Airway epithelial cell (primary cell): Measurements from ENCODE around the gene NOD2.

DNA sequence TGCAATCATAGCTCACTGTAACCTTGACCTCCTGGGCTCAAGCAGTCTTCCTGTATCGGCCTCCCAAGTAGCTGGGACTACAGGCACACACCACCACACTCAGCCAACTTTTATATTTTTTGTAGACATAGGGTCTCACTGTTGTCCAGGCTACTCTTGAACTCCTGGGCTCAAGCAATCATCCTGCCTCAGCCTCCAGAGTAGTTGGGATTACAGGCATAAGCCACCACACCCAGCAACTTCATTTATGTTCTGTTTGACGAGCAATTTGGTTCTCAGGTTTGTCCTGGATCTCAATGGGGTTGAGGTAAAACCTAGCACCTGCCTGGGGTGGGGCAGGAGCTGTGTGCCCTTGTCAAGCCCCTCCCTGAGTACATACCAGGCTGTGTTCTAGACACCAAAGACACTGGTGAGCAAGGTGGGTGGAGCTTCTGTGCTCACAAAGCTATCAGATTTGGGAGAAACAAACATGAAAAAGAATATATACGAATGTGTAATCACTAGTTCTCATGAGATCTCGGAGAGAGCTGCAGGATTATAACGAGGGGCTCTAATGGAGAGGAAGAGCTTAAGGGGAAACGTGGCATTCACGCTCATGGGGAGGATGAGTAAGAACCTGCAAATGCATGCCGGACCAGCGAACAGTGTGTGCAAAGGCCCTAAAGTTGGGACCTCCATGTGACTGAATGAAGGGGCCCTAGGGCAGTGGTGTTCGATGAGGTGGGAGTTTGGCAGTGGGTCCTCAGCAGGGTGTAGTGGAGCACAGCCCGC lies 19.4 kb downstream of the GPT2 start:
- RAMPAGE, long total RNA, result no peak

DNA sequence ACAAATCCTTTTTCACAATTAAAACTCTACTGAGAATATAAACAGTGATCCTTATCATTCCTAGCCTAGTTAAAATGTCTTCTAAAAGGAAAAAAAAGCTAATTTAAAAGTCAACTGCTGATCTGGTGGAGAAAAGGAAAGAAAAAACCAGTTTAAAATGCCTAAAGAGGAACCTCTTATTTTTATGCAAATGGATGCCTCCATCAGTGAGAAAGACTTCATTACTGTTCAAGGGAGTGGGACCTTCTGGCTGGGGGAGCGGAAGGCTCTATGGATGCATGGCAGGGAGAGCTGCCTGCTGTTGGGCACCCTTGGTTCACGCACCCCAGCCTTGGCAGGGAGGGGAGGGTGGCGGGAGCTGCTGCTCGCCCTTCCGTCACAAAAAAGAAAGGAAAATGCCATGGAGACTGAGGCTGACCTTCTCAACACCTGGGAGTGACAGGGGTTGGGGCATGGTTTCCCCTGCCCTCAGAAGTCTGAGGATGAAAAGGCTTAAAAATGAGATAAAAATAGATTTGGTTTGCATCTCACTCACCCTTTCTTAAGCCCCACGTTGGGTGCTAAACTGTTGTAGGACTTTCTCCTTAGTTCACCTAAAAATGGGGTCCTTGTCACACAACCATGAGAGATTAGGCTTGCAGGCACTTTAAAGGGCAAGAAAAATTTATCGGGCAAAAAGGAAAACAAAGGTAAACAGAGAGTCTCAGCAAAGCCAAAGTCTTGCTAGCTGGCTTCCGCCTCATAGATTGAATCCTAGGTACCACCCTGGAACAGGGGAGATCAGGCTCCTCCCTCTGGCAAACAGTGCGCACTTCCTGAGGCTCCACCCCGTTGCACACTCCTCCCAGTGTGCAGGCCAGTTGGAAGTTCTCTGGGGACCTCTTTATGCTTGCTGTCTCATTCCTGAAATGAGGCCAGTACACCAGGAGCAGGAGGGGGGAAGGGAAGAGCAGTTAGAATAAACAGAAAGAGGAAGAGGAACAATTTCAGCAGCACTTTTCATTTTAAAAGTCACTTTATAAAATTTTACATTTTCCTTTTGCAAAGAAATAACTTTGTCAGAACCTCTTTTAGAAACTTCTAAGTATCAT lies 31.5 kb downstream of the PHKB start:
- RAMPAGE, long total RNA, result no peak

GRCh38 chr16:47688660-47689224 lies 227.6 kb downstream of the PHKB start:
- RAMPAGE, long total RNA, result no peak

GRCh38 chr16:47848390-47848963 lies 307.3 kb downstream of the ABCC12 start:
- RAMPAGE, long total RNA, result no peak

- RAMPAGE, long total RNA, result no peak
These were observed 964 bp upstream of the ABCC12 start for GRCh38 chr16:48156717-48157196.

DNA sequence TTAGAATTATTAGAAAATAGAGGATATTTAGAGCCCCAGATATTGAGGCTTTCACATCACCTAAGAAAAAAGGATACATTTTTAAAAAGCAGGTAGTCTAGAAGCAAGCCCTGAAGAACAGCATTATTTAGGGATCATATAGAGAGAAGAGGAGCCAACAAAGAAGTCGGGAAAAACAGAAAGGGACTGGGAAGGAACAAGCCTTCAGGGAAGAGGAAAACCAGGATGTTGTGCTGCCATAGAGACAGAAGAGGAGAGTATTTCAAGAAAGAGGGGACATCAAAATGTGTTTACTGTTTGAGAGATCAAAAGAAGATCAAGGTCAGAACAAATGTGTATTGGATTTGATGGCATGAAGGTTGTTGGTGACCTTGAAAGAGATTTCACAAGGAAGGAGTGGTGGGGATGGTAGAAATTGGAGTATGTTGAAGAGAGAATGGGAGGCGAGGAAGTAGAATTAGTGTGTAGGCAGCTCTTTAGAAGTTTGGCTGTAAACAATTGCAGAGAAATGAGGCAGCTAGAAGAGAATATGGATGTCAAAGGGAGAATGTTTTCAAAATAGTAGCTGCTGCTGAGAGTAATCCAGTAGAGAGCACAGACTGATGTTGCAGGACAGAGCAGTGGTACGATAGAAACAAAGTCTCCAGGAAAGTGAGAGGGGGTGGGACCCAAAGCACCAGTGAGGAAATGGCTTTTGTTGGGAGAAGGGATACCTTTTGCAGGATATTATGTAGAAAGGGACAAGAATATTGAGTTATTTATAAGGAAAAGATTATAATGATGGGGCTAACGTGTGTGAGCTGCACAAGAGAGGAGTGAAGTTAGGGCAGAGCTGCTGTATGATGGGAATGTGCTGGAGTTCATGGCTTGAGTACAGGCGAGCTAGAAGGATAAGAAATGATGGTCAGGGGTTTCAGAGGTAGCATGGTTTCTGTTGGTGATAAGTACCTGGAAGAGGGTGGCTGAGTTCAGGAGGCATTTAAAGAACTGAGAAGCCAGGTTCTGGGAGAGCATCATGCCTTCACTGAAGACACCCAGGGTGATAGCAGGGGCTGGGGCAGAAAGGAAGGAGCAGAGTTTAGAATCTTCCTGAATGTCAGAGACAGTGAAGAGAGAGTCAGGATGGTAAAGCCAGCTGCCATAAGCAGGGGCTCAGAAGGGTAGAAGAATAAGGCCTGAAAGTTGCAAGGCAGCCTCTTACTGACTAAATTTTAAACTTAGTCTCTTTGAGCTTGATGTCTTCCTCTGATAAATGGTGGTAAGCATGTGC lies 45.8 kb downstream of the SIAH1 start:
- RAMPAGE, long total RNA, result no peak

DNA sequence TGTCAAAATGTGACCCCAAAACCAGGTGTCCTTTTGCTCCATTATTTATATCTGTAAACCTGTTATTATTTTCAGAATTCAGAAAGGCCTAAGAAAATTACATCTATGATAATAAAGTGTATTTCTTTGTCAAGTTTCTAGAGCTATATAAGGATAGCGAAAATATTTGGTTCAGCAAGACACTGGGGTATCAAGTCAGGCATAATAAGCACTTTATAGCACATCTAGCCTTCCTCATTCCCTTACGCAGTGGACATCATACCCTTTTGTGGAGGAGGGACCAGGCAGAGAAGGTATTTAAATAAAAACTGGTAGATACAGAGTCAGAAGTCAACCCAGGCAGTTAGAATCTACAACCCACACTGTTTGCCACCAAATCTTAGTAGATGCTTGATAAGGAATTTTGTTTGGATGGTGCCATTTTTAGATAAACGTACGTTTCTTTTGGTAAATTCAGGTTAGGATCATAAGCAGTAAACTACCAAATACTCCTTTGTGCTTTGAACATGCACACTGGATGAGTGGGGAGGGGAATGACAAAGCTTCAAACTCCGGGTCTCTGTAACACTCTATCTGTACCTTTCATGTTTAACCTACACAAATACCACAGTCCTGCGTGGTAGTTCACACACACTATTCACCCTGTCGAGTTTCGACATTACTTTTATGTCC lies 28.2 kb downstream of the SIAH1 start:
- RAMPAGE, long total RNA, result no peak

DNA sequence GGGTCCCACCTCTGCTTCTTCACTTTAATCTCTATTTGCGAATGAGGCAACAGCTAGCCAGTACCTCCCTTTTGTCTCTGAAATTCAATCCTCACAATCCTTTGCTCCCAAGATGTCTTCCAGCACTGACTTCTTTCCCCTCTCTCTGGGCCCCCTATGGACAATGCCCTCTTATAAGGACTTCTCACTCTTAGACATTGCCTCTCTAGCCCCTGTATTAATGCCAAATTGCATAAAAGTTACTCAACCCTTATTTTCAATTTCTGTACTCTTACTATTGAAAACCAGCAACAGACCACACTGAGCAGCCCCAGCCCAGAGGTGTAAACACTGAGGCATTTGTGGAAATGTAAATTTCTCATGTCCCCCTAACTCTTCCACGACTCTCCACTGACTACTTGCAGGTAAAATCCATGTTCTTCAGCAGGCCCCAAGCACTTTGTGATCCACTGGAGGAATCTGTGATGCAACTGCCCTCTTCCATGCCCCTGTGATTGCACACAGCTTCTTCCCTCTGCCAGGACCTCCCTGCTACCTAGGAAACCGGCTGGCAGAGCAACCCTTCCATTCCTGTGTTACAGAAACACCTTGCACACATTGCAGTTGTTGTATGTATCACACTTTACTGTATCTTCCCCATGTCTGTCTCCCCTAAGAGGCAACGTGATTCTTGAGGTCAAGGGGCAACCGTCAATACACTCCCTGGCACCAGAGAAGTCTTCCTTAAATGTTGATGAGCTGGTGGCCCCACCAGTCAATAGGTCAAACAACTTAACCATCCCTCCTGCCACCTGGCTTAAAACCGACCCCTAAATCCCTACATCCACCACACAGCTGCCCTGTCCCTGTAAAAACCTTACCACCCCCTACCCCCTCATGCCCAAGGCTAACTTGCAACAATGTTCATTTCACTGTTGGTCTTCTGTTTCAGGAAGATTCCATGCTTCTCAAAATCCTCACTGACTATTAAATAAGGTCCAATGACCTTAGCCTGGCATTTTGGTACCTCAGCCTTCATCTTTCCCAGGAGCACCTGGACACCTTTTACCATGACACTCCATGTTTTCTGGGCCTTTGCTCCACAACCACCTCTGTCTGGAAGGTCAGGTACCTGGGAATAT lies 4.2 kb downstream of the N4BP1 start:
- RAMPAGE, long total RNA, result no peak

DNA sequence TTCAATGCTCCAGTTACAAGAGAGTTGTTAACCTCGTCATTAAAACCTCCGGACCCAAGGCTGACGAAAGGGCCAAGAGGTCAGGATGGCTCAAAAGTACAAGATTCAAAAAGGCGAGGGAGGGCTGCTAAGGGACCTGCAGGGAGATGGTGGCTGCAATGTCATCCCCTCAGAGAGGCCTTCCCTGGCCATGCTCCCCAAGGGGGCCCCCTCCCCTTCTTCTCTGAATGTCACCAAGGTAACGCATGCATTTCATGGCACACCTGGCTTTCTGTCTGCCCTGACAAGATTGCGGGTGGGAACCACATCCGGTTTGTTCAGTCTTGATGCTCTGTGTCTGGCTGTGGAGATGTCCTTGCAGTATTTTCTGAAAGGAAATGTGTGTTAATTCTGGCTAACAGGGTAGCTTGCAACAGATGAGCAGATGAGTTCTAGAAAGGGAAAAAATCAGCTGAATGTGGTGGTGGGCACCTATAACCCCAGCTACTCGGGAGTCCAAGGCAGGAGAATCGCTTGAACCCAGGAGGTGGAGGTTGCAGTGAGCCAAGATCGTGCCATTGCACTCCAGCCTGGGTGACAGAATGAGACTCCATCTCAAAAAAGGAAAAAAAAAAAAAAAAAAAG lies 90.0 kb downstream of the C16orf78 start:
- RAMPAGE, long total RNA, result no peak

- RAMPAGE, long total RNA, result no peak
These were observed 183.5 kb downstream of the C16orf78 start for GRCh38 chr16:49557097-49557576.

GRCh38 chr16:49635597-49636349 lies 220.1 kb downstream of the ZNF423 start:
- RAMPAGE, long total RNA, result no peak

- RAMPAGE, long total RNA, result no peak
These were observed 39.6 kb downstream of the HEATR3 start for GRCh38 chr16:50105359-50105836.

DNA sequence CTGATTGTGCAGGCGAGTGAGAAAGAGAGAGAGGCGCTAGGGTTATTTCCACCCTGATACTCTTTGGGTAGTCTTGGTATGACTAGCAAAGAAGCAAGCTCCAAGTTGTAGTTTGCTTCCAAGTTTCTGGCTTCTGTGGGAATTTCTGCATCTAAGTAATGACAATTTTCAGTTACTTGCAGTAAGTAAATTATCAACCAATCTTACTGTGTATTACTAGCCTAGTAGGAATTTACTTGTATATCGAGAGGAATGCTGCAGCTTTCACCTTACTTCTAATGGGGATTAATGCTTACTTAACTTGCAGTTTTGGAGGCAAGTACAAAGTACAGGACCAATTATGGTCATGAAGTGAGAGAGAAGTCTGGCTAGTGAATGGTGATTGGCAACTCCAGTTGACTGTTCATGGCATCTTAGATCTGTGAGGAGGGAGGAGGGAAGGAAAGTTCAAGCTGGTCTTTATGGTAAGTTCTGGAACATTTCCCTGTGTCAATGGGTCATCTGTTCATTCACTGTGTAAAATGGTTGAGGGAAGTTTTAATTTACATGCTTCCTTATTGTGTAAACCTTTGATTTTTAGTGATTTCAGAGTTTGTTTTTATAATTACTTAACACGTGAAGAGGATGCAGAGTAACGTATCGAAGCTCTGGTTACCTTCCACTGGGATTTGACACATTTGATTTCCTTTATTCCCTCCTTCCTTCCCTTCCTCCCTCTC lies 32.1 kb downstream of the TENT4B start:
- RAMPAGE, long total RNA, result no peak

DNA sequence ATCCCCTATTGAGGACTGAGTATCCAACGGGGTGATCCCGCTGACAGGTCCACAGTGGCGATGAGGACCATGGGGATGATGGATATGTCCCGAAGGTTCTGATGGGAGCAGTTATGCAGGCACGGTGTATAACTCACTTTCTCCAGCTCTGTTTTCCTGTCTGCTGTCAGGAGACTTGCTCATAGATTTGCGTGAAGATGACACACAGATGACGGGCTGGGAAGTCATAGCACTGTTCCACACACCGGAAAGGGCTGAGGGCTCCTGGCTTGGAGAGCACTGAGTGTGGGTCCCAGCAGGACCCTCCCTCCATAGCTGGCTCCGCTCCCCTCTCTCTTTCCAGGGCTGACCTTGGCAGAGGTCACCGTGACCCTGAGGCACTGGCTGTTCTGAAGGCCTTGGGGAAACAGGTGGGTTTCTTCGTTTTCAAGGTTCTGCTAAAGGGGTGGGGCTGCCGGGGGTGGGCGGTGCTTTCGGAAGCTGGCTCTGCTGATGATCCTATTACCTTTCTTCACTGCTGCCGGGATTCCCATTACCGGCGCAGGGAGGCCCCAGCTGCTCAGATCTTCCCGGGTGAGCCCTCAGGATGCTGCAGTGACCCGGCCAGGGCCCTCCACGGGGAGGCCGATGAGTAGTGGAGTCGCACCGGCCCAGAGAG lies 22.0 kb upstream of the ADCY7 start:
- RAMPAGE, long total RNA, result no peak

DNA sequence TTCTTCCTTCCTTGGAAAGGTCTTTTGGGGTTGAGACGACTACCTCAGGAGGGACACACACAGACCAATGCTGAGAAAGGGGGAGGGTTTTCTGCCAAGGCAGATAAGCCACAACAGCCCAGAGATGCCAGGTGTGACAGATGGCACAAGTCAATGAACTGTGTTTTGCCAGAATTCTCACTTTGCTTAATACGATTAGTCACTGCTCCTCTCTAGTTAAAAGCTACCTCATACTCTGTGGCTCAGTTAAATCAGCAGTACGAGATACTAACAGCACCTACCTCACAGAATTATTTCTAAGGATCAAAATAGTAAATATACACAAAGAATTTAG lies 8.0 kb downstream of the BRD7 start:
- RAMPAGE, long total RNA, result no peak

DNA sequence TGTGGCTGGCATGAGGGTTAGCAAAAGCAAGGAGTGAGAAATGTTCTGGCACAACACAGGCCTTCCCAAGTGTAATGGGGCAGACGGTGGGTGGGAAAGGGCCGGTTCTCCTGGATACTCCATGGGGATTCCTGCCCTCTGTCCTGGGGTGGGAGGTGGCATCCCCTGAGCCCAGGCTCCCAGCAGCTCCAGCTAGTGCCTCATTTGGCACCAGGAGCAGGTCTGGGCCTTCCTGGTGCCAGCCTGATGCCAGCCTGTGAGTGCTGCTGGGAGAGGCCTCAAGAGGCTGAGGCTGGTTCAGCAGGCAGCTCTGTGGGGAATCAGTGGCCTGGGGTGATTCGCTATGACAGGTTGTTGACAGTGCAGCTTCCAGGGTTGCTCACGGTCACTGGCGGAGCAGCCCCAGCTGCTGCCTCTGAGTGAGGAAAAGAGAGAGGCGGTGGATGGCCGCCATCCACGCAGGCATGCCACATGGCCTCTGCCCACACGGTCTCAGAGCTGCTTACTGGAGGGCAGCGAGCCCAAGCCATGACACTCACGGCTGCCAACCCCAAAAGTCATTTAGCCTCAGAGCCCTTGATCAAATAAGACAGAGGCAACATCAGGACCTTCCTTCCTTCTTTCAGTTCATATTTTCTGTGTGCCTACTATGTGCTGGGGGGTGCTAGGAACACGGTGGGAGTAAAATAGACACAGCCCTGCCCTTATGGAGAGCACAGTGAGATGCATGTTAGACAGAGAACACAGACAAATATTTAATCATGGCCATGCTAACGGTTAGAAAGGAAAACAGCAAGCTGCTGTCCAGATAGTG lies 4.3 kb upstream of the BRD7 start:
- RAMPAGE, long total RNA, result no peak

- RAMPAGE, long total RNA, result no peak
These were observed 42.3 kb upstream of the NKD1 start for GRCh38 chr16:50505734-50506522.

DNA sequence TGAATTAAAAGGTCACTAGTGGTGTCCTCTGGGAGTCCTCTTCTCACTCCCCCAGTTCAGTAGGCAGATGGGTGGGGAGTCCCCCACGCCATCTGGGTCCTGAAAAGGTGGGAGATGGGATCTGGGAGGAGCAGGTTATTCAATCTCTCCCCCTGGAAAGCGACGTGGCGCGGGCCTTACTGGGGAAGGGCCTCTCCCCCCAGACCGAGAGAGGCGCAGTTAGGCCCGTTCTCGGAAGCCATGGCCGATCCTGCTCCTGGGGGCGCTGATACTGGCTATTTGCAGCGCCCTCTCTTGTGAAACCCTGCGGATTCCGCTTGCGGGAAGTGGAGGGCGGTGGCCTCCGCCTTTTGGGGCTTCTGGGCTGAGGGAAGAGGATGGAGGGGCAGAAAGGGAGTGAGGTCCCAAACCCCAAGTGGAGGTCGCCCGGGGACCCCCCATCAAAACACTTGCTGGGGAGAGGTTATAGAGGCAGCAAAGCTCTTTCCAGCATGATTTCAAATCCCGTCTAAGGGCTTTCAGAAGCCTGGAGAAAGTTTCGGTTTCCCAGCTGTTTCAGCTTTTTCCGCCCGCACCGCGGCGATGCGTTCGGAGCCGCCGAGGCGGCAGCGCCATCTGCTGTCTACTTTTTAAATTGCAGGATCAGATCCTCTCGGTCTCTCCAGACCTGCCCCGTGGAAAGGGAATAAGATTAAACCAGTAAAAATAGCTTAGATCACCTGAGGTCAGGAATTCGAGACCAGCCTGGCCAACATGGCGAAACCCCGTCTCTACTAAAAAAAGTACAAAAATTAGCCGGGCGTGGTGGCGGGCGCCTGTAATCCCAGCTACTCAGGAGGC lies 15.9 kb downstream of the SNX20 start:
- RAMPAGE, long total RNA, result no peak

DNA sequence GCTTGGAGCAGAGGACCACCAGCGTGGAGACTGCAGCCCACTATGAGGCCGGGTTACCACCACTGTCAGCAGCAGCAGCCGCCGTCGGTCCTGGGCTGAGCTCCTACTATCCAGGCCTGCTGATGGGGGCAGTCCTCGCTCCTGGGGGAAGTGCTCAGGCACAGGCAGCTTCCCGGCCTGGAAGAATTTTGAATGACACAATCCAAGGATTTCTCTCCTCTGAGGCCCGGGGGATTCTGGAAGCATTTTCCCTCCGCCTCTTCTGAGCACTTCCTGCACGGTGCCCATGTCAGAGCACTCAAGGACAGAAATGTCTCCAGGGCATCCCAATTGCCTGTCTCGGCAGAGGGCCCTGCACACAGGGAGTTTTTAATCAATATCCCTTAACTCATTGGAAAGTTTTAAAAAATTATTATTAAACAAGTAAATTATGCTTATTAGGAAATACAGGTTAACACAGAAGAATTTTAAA lies 5.2 kb upstream of the NOD2 start:
- RAMPAGE, long total RNA, result no peak

- RAMPAGE, long total RNA, result start-site peak on the plus strand at chr16:50693557-50693619, 16 and 20 reads in 2 replicates
These were observed at the start of gene NOD2 for GRCh38 chr16:50693029-50693684. Gene NOD2 (plus strand): TSS chr16:50693606.